ENCODE results near the genes FGFR4 and PRELID1.

DNA sequence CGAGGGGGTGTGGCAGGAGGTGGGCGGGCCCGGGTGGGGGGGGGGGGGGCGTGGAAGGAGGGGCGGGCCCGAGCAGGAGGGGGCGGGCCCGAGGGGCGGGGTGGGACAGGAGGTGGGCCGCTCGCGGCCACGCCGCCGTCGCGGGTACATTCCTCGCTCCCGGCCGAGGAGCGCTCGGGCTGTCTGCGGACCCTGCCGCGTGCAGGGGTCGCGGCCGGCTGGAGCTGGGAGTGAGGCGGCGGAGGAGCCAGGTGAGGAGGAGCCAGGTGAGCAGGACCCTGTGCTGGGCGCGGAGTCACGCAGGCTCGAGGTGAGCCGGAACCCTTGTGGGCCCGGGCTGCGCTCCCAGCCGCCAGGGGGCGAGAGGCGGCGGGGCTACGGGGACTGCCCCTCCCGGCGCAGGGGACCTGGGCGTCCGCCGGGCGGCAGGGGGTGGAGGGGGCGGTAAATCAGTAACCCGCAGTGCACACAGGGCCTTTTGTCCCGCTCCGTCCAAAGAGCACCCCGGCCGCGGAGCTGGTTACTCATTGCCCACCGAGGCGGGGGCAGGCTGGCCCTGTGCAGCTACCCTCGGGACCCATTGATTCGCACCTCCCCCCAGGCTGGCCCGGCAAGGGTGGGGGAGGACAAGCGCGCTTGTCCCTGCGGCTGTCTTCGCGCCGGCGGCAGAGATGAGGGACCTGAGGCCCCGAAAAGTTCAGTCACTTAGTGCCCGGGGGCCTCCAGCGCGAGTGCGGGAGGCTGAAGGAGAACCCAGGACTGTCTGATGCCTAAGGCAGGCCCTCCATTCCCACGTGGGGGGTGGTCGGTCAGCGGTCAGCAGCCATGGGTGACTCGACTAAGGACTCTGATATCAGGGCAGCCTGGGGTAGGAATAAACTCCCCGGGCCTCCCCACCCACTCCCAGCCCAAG lies at the start of gene FGFR4:
Gene FGFR4 (plus strand): TSS at position 148 of the 913 bp plus-strand sequence.
- PRO-cap: unidirectional peak, plus-strand start at position 149 of the sequence; unidirectional peak, plus-strand start at position 527 of the sequence

GRCh38 chr5:177109811-177110310 lies 23.1 kb downstream of the FGFR4 start:
- PRO-cap: no peak

DNA sequence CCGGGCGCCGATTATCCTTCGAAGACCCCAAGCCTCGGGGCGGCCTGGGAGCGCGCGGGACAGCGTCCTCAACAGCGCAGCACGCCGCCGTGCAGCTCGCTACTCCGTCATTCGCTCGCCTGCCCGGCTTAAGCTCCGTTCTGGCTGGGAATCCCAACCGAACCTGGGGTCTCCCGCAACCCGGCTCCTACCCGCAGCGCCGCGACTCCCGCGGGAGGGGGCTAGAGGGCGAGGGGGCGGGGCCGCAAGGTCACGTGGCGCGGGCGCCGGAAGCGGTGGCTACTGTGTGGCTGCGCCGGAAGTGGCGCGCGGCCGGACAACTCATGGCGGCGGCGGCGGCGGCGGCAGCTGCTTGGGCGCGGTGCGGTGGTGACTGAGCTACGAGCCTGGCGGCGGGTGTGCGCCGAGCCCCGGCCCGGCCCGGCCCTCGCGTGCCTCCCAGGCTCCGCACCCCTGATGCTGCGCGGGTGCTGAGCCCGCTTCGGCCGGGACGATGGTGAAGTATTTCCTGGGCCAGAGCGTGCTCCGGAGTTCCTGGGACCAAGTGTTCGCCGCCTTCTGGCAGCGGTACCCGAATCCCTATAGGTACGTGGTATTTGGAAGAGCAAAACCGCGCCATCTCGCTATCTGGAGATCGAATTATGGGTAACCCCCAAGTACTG lies at the start of gene PRELID1:
Gene PRELID1 (plus strand): TSS at position 307 of the 662 bp plus-strand sequence.
- PRO-cap: bidirectional peak, plus-strand start at position 324 of the sequence, minus-strand start at position 223 of the sequence

DNA sequence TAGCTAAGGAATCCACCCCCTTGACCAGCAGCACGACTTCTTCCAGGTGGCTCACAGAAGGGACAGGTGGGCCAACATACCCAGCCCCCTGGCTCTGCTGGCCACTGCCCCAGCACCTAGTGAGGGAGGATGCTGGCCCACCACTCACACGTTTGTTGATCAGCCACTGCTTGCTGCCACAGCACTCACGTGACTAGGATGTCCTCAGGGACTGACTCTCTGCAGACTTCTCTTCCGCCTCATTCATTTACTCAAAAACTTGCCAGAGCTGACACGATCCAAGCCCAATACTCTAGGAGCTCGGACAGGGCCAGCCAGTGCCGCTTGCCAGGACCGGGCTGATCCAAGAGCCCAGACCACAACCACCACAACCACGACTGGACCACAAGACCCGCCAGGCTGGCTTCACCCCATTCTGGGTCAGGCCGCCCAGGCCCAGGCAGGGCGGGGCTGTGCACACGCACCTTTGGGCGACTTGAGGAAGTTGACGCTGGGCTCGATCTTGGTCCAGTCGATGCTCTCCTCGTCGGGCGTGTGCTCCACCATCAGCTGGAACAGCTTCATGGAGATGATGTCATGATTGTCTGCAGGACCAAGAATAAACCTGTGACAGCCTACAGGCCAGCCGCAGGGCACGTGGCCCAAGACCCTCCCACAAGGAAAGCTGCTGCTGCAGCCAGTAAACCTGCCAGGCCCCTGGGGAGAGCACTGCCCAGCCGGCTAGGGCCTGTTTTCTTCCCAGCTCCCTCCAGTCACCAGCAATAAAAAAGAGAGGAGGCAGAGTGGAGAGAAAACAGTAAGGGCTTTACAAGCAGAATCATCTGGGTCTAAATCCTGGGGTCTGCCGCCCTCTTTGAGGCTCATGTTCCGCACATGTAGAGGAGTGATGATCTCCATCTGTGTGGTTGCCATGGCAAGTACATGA lies 17.4 kb downstream of the LMAN2 start:
- PRO-cap: no peak

GRCh38 chr5:177409169-177409381 lies 289 bp downstream of the F12 start:
- PRO-cap: no peak

DNA sequence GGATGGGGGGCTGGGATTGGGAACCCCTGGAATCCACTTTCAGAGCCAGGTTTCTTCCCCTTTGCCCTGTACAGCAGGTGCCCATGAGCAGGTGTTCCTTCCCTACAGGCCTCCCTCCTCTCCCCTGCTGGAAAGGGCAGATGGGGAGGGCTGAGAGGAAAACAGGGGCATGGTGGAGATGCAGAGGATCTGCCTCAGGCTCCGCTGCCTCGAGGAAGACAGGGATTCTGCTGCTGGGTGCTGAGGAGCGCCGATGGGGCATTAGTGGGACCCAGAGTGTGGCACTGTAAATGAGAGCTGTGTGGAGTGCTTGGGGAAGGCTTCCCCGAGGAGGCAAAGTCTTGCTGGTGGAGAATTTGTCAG lies 12.1 kb downstream of the B4GALT7 start:
- PRO-cap: no peak

- PRO-cap: no peak
Measured at GRCh38 chr5:177944292-177944737, 51.7 kb downstream of the PROP1 start.

- PRO-cap: no peak
Measured at GRCh38 chr5:178046640-178047183, 50.7 kb upstream of the PROP1 start.

GRCh38 chr5:178068067-178068789 lies 45.1 kb upstream of the N4BP3 start:
- PRO-cap: no peak

DNA sequence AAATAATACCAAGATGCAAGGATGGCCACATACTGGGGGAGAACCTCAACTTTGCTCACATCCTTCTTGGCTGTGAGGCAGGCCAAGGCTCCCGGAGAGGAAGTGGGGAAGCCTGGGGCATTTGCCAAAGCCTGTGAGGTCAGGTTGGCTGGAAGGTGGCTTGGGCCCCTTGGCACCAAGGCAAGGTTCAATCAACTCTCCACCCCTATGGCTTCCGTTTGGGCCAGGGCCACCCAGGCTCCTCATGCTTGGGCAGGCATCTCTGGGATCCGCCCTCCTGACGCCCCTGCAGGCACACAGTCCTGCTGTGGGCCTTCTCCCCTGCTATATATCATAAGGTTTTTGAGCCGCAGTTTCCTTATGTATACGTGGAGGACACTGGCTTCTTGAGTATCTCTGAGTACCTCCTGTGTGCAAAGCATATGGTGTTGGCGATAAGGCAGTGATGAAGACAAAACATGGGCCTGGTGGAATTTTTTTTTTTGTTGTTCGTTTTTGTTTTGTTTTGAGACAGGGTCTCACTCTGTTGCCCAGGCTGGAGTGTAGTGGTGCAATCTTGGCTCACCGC lies 3.5 kb upstream of the RMND5B start:
- PRO-cap: no peak

DNA sequence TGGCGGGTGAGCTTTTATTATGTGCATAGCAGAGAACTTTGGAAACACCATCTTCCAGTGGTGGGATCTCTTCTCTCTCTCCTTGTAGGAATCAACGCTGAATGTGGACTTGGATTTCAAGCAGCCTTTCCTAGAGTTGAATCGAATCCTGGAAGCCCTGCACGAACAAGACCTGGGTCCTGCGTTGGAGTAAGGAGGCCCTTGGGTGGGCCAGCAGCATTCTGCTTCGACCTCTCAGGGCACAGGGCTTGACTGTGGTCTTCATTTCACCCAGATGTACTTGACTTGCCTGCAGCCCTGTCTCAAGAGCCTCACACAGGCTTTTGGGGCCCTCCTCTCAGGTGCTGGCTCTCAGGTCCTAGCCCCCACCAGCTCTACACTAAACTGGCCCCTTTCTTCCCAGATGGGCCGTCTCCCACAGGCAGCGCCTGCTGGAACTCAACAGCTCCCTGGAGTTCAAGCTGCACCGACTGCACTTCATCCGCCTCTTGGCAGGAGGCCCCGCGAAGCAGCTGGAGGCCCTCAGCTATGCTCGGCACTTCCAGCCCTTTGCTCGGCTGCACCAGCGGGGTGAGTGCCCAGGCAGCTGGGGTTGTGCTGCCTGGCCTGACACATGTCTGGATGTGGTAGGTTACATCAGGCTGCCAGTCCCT lies 10.0 kb downstream of the NHP2 start:
- PRO-cap: no peak

GRCh38 chr5:178209157-178209592 lies 4.8 kb downstream of the HNRNPAB start:
- PRO-cap: no peak

GRCh38 chr5:178212780-178213643 lies 8.7 kb downstream of the HNRNPAB start:
- PRO-cap: no peak

GRCh38 chr5:178224384-178224753 lies 8.2 kb downstream of the PHYKPL start:
- PRO-cap: no peak

DNA sequence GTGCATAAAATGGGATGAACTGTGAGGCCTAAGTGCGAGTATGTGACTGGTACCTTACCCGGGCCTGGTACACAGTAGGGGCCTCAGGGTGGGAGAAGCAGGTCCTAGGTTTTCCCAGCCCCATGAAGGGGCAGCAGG lies 243 bp upstream of the PHYKPL start:
- PRO-cap: no peak

DNA sequence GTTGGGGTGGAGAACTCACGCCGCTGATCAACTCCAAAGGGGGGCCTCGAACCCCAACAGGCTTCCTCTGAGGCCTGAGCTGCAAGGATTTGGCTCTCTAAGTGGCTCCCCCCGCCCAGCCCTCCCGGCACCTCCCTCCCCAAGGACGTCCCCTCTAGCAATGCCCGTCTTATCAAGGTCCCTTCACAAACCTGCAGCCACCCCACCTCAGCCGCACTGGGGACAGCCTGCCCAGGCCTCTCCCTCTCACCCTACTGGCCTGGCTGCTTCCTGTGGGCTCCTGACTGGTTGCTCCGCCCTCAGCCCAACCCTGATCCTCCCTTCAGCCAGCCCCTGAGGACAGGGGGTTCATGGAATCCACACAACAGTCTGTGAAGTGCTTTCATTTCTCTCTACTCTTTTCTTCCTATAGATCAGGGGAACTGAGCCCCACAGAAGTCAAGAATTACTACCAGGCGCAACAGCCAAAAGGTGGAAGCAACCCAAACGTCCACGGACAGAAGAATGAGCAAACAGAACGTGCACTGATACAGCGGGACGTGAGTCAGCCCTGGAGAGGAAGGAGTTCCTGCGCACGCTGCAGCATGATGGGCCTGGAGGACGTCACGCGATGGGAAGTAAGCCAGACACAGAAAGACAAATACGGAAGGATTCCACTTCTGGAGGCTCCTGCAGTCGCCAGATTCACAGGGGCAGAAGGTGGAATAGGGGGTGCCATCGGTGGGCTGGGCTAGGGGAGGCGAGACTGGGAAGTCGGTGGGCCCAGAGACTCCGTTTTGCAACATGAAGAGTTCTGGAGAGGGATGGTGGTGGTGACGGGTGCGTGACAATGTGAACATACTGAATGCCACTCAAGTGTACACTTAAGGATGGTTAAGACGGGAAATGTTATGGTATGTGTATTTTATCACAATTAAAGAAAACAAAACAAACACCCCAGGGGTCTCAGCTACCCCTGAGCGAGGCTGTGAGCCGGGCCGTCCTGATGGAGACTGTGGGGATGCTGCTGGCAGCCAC lies 80.2 kb upstream of the PHYKPL start:
- PRO-cap: unidirectional peak, minus-strand start at position 253 of the sequence; bidirectional peak, plus-strand start at position 666 of the sequence, minus-strand start at position 506 of the sequence

GRCh38 chr5:179265360-179266217 lies 79.7 kb downstream of the ADAMTS2 start:
- PRO-cap: no peak

GRCh38 chr5:179618513-179618893 lies 5.0 kb downstream of the HNRNPH1 start:
- PRO-cap: no peak

DNA sequence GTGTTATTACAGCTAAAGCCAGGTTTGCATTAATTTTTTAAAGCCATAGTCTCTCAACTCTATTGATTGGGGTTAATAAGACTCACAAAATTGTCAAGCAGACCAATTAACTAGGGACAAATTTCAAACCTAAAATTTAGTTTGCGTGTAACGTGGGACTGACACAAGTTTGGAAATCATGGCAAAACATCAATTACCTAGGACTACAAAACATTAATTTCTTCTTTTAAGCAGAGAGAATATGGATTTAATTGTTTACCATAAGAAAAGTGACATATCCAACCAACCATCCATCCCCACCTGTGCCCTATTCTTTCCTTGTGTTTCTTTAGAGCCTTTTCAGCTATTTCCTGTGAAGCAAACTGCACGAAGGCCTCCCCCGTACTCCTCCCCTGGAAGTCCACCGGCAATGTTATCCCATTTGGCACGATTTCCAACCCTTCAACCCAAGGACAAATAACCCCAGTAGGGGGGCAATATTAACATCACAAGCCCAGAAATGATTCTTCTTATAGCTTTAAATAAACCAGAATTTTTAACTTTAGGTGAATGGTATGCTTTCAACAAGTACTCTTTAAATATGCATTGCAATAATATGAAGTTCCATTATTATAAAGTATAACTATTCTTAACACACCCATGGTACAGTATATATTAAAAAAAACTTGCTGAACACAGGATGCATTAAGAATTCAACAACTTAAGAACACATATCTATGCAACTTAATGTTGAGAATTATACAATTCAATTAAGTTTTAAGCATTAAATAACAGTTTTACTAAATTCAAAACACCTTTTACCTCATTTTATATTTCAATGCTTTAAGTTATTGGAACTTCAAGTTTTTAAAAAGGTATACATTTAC lies 4.3 kb downstream of the HNRNPH1 start:
- PRO-cap: no peak

GRCh38 chr5:179697708-179698818 lies 704 bp upstream of the CANX start:
- PRO-cap: bidirectional peak, plus-strand start at chr5:179698403, minus-strand start at chr5:179698389; bidirectional peak, plus-strand start at chr5:179698977, minus-strand start at chr5:179698598

Data from sternocleidomastoid (tissue), 1 donor.